Mesothelial cell of epicardium (in vitro differentiated cells): ENCODE data around the genes KCNE4, WDFY1, MRPL44 and SERPINE2.

DNA sequence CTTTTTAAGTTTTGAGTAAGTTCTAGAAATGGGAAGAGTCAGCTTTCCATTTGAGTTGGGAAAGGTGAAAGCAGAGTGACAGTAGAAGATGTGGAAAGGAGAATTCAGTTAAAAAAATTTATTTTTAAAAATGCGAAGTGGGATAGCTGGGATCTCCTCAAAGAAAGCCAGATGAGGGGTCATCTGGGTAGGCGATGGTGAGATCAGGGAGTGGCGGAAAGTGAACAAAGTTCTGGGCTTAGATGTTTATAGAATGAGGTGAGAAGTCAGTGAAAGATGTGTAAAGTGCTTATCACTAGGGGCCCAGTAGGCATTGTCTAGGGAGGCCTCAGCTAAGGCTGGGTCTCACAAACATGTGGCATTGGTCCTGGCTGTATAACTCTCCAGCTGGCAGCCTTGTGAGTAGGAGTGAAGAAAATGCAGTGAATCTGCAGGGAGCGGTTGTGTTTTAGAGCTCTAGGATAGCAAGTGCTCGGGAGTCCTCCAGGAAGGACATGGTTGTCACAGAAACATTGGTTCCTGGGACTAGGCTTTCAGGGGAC lies 10.4 kb downstream of the ACSL3 start:
- PRO-cap = no peak

GRCh38 chr2:222959078-222959814 lies 92.7 kb upstream of the KCNE4 start:
- PRO-cap = no peak

DNA sequence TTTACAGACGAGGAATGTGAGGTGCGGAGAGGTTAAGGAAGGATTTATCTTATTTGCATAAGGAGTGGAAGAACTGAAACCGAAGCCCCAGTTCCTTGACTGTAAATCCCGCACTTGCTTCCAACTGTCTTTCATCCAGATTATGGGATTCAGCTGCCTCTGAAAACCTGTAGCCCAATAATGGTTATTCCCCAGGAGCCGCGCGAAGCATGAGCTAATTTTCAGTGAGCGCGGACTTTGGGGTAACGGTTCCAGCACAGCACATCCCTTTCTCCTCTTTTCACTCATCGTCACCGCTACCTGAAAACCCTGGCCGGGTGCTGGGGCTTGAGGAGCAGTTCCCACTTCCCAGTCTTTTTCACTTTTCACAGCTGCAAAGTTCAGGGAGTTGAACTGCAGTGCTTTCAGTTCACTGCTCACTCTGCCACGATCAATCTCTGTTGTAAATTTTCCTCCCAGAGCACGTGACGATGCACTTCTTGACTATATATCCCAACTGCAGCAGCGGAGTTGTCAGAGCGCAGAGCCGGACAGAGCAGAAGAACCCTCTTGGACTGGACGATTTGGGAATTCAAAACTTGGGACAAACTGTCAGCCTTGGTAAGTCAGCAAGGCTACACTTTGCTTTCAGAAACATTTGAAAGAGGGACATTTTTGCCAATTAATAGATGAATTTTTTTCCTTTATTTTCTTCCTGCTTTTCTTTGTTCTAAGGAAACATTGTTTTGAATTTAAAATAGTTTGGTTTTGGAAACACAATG lies at the start of gene KCNE4:
KCNE4 (plus strand) TSS at position 516 of the 761 bp plus-strand sequence.
- PRO-cap = bidirectional peak, plus-strand start at position 516 of the sequence, minus-strand start at position 444 of the sequence

DNA sequence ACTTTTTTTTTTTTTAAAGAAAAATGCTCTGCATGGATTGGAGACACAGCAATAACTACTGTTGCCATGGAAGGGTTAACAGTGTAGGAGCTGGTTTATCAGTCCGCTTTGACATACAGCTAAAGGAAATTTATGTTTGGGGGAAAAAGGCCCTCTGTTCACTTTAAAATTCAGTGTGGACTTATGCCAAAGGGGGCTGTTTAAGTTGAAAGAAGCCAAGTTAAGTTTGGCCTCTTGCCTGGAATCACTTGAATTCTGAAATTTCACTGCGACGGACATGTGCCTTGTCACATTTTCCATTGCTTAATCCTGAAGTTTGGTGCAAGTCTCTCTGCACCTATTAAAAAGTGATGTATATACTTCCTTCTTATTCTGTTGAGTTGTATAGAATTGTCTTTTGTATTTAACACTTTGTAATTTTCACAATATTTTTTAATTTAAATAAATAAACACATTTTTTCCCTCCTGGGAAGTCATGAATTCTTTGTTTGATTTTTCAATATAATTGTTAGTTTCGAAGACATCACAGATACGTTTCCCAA lies 3.2 kb downstream of the KCNE4 start:
- PRO-cap = no peak

DNA sequence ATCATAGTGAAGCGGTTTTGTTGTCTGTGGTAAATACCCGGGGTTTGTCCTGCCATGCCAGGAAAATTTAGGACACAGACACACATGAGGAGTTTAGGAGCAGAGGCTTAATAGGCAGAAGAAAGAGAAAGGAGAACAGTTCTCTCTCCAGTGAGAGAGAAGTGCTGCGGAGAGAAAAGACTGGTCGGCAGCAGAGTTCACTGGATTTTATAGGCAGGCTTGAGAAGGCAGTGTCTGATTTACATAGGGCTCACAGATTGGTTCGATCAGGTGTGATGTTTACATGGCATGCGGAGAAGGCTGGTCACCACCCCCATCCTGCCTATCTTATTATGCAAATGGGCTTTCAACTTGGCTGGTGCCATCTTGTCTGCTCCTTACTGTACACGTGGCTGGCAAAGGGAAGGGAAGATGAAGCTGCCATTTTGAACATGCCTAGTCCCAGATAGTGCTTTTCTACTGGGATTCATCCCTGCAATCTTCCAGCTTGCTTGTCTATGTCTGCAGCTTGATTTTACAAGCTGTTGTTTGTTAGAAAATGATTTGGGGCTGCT lies 113.4 kb downstream of the AP1S3 start:
- PRO-cap = unidirectional peak, minus-strand start at position 182 of the sequence

- PRO-cap = no peak
Observed at GRCh38 chr2:223944714-223945712, at the start of gene WDFY1. Gene WDFY1 (minus strand): TSS chr2:223945335.

GRCh38 chr2:223956892-223957936 lies at the start of gene MRPL44:
Gene MRPL44 (plus strand): TSS chr2:223957463.
- PRO-cap = bidirectional peak, plus-strand start at chr2:223957463, minus-strand start at chr2:223957358

GRCh38 chr2:224031190-224031675 lies 7.9 kb downstream of the SERPINE2 start:
- PRO-cap = no peak

GRCh38 chr2:224038196-224038873 lies 751 bp downstream of the SERPINE2 start:
- PRO-cap = no peak

DNA sequence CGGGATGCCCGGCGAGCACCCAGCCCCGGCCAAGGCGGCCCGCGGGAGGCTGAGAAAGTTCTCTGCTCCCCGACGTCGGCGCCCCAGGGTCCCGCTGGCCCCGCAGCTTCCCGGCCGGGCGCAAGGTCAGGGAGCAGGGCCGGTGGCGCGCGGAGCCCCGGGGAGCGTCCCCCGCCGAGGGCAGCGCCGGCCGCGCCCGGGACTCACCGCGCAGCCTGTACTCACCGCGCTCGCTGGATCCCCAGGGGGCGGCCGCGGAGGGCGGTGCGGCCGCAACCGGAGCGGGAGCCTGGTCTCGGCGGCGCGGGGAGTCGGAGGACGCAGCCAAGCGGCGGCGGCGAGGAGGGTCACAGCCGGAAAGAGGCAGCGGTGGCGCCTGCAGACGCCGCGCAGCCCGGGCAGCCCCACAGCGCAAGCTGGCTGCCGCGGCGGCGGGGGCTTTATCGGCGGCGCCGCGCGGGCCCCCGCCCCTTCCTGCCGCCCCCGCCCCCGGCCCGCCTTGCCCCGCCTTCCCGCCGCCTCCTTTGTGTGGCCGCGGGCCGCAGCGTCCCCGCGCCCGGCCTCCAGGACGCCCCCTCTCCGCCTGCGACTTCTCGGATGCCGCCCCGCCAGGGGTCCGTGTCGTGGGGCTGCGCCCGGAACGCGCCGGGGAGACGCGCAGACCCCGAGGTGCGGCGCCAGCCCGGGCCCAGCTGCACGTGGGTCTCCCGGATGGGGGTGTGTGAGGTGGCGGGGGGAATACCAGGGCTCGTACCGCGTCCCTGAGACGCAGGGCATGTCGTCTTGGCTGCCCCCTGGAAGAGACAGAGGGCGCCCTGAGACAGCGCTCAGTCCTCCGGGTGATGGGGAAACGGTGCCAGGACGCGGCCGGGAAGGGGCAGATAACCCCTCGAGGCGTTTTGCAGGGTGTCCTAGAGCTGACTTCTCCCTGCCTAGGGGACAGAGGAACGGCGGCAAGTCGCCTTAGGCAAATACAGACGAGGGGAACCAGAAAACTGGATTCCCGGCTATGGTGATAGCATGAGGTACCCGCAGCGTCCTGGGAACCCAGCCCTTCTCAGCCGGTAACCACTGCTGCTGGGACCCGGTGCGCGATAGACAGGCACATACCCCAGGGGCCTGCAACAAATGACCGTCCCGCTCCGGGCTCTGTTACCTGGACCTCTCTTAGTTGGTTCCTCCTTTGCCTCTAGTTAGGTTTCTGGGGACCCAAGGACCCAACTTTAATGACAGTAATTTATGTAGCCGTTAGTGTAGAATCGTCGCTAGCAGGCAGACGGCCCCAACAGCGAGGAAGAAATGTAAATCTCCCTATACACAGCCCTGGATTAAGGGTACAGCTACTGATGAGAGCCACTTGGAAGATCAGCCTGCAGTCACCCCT lies at the start of gene SERPINE2:
SERPINE2 (minus strand) TSS at position 413 of the 1,384 bp plus-strand sequence.
- PRO-cap = no peak

- PRO-cap = no peak
Observed at GRCh38 chr2:224497798-224498898, 87.0 kb downstream of the CUL3 start.

GRCh38 chr2:224527333-224528731 lies 57.3 kb downstream of the CUL3 start:
- PRO-cap = no peak

DNA sequence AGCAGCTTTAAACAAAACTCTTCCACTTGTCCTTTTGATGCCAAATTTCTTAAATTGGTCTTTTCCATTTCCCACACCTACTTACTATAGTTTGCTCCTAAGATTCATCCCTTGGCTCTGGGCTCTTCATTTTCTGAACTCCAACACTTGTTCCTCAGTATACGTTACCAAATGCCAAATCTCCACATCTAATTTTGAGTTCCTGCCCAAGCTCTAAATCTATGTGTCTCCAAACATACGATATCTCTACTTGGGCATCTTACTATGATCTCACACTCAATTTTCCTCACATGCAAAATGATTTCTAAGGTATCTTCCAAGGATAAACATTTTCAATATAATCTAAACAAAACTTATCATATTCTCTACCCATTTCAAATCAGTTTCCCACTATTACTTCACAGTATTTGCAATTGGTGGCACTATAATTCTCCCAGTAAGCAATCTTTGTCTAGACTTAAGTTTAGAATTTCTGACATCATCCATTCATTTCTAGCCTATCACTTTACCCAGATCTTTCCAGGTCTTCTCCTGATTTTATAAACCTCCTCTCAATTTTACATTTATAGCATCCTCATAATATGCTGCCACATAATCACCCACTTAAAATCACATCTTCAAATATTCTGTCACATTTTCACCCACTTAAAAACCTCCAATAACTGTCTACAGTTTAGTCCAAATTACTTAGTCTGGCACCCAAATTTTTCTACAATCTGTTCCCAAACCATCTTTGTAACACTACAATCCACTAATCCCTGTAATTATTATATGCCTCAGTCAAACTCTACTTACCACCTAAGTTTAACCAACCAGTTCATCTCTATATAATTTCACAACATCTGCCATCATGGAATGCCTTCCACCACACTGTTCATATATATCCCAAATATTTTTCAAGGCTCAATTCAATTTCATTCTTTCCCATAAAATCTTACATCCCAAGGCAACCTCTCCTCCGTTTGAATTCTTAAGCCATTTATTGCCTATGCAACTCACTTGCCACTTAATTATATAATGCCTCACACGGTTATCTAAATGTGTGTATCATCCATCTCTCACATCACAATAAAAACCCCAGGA lies 30.0 kb downstream of the CUL3 start:
- PRO-cap = no peak

DNA sequence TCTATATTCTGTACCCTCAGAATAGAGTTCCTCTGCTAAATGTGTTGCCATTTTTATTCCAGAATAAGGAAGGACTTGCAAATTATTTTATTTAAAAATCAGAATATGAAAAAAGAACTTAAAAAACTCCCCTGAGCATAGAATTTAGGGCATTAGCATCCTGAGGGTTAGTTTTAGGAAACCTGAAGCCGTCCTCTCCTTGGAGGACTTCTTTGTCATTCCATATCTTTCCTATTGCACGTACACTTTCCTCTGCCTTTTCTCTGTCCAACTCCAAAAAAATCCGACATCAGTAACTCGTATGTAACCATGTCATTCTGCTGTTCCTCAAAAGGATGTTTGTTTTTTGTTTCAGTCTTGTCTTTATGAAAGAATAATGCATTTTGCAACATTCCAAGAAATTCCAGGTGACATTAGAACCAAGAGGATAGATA lies 38.0 kb upstream of the NYAP2 start:
- PRO-cap = no peak

DNA sequence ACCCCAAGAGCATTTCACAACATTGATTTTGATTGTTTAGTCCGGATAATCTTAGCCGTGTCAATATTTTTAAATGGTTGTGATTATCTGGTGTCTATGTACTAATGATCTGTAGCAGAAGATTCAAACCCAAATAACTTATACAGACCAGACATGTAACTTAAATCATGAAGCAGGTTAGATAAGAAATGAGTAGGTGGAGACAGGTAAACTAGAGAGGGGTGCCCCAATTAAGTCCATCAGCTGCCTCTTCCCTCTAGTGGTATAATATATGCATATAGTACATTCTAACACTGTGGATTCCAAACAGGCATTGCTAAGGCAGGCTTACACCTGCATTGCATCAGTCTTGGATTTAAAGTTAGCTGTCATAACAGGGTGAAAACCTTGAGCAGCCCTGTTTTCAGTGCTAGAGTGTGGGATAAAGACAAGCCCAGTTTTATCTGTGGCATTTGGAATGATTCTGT lies 63.4 kb downstream of the NYAP2 start:
- PRO-cap = no peak

- PRO-cap = no peak
Observed at GRCh38 chr2:226478262-226478946, 321.2 kb downstream of the IRS1 start.

DNA sequence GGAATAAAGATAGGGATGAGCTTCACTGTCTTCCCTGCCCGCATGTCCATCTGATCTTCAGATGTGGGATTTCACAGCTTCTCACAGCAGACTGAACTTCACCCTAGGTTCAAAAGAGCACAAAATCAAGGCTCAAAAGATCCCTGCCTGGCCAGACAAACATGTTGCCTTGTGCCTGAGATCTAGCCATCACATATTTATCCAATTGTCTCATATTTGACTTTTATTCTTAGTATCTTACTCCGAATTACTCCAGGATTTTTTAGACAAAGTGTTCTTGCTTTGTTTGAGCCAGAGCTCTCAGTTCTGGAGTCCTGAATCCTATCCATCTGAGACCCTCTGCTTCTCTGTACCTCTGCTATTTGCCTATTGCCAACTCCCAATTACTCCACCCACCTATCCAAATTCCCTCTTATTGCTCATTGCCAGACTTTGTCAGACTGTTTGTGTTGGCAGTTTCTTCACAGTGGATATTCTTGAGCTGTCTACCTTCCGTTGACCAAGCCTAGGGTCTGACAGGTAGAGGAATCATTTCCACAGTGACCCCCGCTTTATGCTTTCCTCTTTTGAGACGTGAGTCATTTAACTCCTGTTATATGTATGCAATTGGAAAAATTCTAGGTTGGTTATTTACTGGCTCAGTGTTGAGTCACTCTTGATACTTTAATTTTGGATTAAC lies 187.9 kb downstream of the IRS1 start:
- PRO-cap = no peak

- PRO-cap = no peak
Observed at GRCh38 chr2:227064763-227065613, 99.0 kb downstream of the COL4A4 start.

DNA sequence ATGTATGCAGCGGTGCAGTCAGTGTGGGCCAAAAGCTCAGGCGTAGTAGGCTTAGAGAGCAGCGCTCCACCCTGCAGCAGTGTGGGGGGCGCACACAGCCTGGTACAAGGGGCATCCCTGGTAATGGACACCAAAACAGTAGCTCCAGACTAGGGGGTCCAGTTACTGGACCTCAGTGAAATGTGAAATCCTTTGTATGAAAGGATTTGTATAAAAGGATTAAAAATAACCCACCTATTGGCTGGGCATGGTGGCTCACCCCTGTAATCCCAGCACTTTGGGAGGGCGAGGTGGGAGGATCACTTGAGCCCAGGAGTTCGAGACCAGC lies 1.6 kb upstream of the TM4SF20 start:
- PRO-cap = no peak

GRCh38 chr2:227404620-227404928 lies 16.8 kb upstream of the SCYGR1 start:
- PRO-cap = no peak